T47D (cell line): Measurements from ENCODE around the genes CXCL8 and THAP6.

GRCh38 chr4:73740291-73741119 is at the start of gene CXCL8:
TSS of gene CXCL8 (plus strand) at chr4:73740569.
- RRBS = 5% methylated on average over 2 of the region's 9 CpGs

DNA sequence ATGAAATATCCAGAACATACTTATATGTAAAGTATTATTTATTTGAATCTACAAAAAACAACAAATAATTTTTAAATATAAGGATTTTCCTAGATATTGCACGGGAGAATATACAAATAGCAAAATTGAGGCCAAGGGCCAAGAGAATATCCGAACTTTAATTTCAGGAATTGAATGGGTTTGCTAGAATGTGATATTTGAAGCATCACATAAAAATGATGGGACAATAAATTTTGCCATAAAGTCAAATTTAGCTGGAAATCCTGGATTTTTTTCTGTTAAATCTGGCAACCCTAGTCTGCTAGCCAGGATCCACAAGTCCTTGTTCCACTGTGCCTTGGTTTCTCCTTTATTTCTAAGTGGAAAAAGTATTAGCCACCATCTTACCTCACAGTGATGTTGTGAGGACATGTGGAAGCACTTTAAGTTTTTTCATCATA is 2.3 kb downstream of the CXCL8 start:
- RRBS = no CpG with 5 or more reads among the region's 2 CpGs

DNA sequence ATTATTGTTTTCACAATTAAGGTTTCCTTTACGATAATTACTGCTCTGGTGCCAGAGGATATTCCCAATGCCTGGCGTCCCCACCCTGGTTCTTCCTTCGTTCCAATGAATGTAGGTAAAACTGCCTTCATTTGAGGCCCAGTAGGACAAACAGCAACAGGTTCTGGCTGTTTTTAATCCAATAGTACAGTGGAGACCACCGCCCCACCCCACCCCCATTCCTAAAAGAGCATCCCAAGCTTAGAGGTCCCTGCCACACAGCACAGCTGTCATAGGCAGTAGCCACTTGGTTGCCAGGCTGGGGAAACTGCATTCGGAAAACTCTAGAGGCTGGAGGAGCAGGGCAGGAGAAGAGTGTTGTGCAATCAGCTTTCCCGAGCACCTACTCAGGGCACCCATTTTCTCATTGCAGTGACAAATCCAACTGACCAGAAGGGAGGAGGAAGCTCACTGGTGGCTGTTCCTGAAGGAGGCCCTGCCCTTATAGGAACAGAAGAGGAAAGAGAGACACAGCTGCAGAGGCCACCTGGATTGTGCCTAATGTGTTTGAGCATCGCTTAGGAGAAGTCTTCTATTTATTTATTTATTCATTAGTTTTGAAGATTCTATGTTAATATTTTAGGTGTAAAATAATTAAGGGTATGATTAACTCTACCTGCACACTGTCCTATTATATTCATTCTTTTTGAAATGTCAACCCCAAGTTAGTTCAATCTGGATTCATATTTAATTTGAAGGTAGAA is 1.1 kb downstream of the CXCL1 start:
- RRBS = no CpG with 5 or more reads among the region's 7 CpGs

DNA sequence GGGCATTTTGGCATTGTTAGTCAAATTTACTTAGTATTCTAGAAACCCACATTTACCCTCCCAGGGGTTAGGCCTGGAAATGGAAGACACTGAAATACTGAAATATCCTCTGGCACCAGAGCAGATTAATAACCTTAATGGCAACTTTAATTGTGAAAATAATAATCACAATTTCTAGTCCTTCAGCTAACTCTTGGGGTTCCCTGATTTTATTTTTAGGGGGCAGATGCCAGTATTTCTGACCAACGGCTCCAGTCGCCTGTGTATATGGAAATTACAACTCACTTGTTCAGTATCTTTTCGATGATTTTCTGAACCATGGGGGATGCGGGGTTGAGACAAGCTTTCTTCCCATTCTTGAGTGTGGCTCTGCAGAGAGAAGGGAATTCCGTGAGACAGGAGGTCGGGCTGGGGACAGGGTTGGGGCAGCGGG is 665 bp downstream of the CXCL3 start:
- RRBS = no CpG with 5 or more reads among the region's 7 CpGs

DNA sequence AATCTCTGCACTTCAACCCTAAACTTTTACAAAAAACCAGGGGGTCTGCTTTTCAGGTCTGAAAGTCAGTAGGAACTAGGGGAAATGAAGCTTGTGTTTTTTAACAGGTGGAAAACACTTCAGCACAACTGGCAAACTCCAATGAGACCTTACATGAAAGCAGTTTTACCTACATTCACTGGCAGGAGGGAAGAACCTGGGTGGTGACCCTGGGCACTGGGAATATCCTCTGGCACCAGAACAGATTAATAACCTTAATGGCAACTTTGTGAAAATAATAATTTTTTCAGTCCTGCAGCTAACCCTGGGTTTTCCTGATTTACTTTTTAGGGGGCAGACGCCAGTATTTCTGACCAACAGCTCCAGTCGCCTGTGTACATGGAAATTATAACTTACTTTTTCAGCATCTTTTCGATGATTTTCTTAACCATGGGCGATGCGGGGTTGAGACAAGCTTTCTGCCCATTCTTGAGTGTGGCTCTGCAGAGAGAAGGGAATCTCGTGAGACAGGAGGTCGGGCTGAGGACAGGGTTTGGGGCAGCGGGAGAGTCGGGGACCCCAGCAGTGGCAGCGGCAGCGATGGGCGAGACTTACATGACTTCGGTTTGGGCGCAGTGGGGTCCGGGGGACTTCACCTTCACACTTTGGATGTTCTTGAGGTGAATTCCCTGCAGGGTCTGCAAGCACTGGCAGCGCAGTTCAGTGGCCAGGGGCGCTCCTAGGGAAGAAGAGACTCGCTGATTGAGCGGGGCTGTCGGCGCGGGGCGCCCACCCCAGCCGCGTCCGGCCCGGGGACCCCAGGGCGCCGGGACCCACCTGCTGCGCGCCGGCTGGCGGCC is 571 bp downstream of the CXCL2 start:
- RRBS = no CpG with 5 or more reads among the region's 33 CpGs

DNA sequence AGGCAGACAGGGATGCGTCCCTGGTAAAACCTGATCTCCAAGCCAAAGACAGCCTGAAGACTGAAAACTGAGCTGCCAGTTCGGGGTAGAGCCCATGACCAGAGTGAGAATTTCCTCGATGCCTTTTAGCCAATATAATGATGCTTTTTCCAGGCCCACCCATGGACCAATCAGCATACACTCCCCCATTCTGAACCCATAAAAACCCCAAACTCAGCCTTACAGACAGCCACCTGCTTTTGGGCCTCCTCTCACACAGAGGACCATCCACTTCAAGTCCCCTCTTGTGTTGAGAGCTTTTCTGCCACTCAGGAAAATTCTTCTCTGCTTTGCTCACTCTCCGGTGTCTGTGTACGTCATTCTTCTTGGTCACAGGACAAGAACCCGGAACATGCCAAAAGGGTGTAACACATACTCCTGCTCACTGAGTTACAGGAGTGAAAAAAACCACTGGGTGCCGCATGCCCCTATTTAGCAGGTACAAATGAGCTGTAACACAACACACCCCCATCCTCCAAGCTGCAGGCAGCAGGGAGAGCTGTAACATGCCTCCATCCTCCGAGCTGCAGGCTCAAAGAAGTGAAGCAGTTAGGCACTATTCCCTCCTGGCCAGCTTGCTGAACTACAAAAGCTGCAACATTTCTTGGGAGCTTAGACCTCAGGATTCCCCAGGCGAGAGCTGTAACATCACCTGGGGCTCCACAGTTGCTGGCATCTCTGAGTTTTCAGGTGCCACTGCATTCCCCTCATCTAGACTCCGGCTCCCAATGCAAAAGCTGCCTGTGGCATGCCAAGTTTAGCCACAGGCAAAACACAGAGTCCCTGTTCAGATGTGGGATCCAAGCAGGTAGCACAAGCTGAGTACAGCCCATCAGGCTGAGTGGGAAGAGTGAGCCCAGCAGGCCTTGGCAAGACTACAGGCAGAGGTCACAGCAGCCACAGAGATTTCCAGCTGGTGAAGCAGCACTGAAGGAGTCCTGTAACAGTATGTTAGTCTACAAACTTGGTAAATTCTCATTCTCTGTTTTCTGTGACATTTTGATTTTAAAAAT is 13.1 kb upstream of the CXCL2 start:
- RRBS = no CpG with 5 or more reads among the region's 10 CpGs

GRCh38 chr4:74122920-74123644 is 24.1 kb upstream of the CXCL2 start:
- RRBS = no CpG with 5 or more reads among the region's 1 CpG

GRCh38 chr4:74755369-74756063 is 38.8 kb downstream of the BTC start:
- RRBS = no CpG with 5 or more reads among the region's 11 CpGs

DNA sequence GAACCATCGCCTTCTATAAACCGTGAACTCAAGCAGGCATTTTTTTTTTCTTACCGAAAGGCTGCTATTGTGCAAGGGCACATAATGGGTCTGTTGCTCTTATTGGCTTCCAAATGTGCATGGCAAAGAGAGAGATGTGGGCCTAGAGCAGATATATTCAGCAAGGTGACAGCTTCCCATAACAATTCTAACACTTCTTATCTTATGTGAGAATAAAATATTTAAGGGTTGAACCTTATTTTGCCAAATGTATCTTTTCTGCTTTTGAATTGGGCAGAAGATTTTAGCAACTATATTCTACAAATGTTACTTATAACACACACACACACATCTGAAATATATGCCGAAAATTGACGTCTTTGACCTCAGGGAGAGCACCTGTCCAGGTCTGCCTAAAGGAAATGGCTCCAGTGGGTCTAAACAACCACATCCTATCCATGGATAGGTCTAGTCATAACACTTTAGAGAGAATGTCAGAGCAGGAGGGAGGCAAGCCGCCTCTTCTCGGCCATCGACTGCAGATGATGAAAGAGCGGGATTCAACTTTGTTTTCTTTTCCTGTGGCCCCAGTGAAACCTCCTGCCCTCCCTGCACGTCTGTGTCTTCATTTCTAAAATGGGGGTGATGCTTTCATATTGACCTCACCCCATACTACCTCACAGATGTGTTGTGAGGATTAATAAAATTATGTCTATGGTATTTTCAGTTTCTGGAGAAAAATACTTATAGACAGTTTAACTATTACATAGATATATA is 115.9 kb downstream of the PARM1 start:
- RRBS = no CpG with 5 or more reads among the region's 10 CpGs

GRCh38 chr4:75328009-75328704 is 186.0 kb downstream of the RCHY1 start:
- RRBS = no CpG with 5 or more reads among the region's 8 CpGs

- RRBS = 3% methylated on average over 4 of the region's 63 CpGs
Observed at GRCh38 chr4:75514145-75515267, at the start of gene THAP6. TSS of gene THAP6 (plus strand) at chr4:75514473.

GRCh38 chr4:75726143-75726749 is 1.9 kb downstream of the USO1 start:
- RRBS = no CpG with 5 or more reads among the region's 12 CpGs

DNA sequence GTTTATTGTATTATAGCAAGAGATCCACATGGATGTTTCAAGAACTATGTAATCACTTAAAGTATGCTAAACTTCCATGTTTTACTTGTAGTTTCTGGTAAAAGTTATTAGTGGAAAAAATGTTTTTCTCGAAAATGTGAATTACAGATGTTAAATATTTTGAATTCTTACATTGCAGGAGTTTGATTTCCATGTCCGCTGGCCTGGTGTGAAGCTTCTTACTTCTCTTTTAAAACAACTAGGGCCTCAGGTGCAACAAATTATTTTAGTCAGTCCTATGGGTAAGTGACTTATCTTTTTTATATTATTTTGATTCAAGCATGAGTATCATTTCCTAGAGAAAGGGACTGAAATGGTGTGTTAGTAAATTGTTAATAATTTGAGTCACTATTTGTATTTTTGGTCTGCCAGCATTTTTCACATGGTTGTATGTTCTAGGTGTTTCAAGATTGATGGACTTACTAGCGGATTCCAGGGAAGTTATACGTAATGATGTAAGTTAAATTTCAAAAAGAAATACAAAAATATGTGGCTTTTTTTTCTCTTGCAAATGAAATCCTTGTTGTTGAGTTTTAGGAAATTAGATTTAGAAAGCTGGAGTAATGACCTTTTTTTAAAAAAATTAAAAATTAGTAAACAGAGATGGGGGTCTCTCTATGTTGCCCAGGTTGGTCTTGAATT is 46.4 kb downstream of the USO1 start:
- RRBS = no CpG with 5 or more reads among the region's 4 CpGs

DNA sequence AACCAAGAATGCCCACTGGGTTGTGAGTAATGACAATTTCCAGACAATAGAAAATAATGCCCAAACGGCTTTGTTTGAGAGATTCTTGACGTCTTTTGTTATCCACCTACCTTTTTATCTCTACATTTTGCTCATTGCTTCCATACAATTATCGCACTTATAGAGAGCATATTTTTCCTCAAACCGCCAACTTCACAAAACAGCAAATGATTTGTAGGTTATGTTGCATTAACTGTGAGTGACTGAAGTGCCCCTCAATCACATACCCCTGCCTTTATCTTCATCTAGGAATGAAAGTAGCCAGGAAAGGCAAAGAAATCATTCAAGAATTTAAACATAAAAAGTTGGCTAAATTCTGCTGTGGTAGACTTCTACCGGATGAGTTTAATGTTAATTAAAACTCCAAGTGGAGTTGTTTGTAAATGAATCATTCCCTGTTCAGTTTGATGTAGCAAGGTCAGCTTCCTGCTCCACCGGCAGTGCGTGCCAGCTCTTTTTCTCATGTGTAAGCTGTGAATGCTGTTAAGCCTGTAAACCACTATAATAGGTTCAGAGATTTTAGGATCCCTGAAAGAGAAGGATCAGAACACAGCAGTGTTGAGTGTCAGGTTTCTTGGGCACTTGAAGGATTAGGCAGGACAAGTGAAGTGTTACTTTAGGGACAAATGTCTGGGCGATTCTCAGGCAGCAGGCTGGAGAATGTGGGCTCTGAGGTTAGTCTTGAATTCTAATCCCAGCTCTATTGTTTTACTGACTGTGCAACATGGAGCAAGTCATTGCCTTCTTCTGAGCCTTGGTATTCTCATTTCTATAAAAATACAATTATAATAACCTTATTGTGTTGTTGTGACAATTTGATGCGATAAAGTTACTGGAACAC is 111.8 kb downstream of the SHROOM3 start:
- RRBS = 10% methylated on average over 1 of the region's 9 CpGs

GRCh38 chr4:76631532-76632166 is 196.6 kb downstream of the SHROOM3 start:
- RRBS = no CpG with 5 or more reads among the region's 5 CpGs

DNA sequence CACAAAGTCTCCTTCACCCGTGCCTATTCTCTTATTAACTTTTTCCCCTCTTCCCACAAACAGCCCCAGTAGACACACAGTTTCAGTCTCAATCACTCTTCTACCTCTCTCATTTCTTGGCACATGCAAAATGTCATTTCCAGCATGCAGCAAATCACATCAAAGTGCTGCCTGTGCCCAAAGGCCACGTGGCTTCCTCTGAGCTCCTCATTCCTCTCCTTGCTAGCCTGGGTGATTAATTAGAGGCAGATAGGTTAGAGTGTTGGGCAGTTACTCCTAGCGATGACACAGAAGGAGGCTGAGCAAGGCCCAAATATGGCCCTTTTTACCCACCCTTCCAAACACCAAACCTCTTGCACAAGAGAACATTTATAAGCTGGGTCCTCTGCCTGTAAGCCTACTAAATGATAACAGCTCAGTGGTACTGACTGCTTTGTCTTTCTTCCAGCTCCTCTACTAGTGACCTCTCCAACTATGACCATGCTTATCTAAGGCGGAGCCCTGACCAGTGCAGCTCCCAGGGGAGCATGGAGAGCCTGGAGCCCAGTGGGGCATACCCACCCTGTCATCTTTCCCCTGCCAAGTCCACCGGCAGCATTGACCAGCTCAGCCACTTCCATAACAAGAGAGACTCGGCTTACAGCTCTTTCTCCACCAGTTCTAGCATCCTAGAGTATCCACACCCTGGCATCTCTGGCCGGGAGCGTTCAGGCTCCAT is 159.5 kb downstream of the SOWAHB start:
- RRBS = 95% methylated on average over 3 of the region's 8 CpGs

GRCh38 chr4:76961386-76961838 is 11.9 kb downstream of the SEPTIN11 start:
- RRBS = no CpG with 5 or more reads among the region's 7 CpGs

DNA sequence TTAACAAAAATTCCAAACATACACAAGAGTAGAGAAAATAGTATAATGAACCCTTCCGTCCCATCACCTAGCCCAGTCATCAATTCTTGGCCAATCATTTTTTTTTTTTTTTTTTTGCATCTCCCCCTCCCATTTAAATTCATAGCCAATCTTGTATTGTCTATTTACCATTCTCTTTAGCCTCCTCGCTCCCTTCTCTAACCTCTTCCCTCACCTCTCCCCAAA is 14.6 kb downstream of the SEPTIN11 start:
- RRBS = no CpG with 5 or more reads among the region's 2 CpGs

- RRBS = no CpG with 5 or more reads among the region's 4 CpGs
Observed at GRCh38 chr4:77074329-77074648, 1.5 kb downstream of the CCNI start.

DNA sequence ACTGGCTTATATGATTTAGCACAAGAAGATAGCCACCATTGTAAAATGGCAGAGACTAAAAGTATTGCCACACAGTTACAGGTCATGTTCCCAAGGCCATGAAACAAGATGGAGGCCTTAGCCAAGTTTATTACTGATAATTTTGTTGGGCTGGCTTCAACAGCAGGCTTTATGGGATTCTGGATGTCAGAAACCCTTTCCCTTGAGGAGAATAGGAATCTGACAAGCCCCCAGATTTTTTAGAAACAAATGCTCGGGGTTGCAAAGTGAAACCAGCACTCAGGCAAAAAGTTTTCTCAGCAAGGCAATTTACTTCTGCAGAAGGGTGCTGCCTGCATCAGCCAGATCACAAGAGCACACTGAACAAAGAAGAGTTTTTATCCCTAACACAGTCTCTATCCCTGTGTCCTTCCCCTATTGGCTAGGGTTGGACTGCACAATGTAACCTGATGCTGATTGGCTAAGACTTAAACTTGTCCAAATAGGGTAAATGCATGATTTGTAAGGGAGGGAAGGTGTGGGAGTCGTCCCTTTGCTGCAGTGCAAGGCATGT is 175.6 kb downstream of the CCNG2 start:
- RRBS = no CpG with 5 or more reads among the region's 2 CpGs